NCI-H460 (cell line): ENCODE measurements around a stretch of chr19.

DNA sequence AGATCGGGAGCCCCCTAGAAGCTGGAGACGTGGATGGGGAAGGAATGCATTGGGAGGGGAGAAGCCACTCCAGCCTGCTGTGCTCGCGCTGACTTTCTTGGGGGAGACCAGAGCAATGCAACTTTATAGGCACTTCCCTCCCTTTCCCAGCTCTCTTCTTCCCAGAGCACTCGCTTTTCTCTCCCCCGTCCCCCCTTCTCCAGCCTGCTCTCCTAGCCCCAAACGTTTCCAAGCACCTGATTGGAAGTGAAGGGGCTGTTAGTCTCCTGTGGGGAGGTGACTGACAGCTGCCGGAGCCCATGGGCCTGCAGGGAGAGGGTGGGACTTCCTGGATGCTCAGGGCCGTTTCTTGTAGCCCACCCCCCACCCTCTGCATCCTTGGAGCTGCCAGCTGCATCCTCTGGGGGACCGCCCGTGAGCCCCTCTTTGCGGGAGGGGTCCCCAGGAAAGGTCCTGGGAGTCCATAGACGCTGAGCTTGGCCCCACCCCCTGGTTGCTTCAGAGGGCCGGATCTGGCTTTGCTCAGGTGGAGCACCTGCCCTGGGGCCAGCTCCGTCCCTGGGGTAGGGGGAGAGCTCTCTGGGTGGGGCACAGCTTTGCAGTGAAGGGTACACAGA, 2.5 kb downstream of the HDGFL2 start:
RAMPAGE:
- cytosol, long total RNA = no peak
- long total RNA = no peak
- nucleus, long total RNA = no peak

GRCh38 chr19:4555969-4556490, 3.5 kb downstream of the SEMA6B start:
RAMPAGE:
- cytosol, long total RNA = no peak
- long total RNA = no peak
- nucleus, long total RNA = no peak

RAMPAGE:
- cytosol, long total RNA = no peak
- long total RNA = no peak
- nucleus, long total RNA = no peak
Measured at GRCh38 chr19:4557802-4558224, 1.7 kb downstream of the SEMA6B start.

RAMPAGE:
- cytosol, long total RNA = no peak
- long total RNA = no peak
- nucleus, long total RNA = no peak
Measured at GRCh38 chr19:4574652-4575943, 15.6 kb upstream of the SEMA6B start.

RAMPAGE:
- cytosol, long total RNA = no peak
- long total RNA = no peak
- nucleus, long total RNA = no peak
Measured at GRCh38 chr19:4606843-4607395, 32.4 kb upstream of the TNFAIP8L1 start.

DNA sequence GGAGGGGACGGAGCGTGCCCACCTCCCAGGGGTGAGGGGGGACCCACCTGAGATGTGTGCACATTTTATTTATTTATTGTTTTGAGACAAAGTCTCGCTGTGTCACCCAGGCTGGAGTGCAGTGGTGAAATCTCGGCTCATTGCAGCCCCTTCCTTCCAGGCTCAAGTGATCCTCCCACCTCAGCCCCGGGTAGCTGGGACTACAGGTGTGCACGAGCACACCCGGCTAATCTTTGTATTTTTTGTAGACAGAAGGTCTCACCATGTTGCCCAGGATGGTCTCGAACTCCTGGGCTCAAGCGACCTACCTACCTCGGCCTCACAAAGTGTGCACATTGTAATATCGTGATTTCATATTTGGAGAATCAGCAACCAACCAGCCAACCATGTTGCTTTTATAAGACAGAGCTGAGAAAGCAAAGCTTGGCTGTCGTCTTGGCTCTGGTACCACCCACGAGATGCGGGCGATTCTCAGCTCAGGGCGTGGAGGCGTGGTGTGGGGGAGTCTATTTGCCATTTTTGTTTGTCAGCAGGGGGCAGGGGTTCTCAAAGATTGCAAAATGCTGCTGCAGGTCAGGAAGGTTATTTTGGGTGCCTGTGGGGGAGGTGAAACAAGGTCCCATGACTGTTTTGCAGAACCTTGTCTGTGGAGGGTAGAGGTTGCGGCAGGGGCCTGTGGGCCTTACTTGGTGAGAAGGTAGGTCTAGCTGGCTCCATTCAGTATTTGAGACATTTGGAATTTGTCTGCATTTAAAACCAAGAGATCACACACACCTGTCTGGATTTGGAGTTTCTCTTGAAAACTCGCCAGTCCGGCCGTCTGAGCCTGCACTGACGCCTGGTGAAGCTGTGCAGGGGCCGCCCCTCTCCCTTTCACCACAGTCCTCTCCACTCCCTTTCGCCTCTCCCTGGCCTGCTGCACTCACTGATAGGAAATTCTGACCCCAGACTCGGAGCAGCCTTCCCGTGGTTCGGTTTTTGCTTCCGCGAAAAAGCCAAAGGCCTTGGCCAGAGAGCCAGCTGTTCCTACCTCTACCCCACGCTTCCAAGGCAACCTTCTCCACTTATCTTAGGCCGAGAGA, 15.3 kb downstream of the TNFAIP8L1 start:
RAMPAGE:
- cytosol, long total RNA = no peak
- long total RNA = no peak
- nucleus, long total RNA = no peak

DNA sequence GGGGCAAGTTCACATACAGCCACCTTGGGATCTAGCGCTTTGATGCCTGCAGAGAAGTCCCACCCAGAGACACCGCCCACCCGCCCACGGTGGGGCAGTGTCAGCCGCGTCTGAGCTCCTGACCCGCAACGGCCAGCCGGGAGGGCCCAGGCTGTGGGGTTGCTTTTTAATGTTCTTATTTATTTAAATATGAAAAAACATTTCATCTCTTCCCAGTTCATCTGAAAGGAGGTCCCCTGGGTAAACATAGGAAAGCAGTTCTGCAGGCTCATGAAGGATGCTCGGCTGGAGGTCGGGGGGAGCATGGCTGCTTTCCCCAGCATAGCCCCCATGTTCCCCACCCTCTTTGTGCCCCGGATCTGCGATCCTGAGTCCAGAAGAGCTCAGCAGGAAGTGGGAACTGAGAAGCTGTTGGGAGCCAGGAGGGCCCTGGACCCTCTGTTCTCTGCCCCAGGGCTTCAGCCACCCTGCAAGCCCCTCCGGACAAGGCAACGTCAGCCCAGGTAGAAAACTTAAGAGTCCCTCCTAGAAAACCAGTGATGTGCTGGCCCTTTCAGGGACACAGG, 12.7 kb downstream of the MYDGF start:
RAMPAGE:
- cytosol, long total RNA = no peak
- long total RNA = no peak
- nucleus, long total RNA = no peak

DNA sequence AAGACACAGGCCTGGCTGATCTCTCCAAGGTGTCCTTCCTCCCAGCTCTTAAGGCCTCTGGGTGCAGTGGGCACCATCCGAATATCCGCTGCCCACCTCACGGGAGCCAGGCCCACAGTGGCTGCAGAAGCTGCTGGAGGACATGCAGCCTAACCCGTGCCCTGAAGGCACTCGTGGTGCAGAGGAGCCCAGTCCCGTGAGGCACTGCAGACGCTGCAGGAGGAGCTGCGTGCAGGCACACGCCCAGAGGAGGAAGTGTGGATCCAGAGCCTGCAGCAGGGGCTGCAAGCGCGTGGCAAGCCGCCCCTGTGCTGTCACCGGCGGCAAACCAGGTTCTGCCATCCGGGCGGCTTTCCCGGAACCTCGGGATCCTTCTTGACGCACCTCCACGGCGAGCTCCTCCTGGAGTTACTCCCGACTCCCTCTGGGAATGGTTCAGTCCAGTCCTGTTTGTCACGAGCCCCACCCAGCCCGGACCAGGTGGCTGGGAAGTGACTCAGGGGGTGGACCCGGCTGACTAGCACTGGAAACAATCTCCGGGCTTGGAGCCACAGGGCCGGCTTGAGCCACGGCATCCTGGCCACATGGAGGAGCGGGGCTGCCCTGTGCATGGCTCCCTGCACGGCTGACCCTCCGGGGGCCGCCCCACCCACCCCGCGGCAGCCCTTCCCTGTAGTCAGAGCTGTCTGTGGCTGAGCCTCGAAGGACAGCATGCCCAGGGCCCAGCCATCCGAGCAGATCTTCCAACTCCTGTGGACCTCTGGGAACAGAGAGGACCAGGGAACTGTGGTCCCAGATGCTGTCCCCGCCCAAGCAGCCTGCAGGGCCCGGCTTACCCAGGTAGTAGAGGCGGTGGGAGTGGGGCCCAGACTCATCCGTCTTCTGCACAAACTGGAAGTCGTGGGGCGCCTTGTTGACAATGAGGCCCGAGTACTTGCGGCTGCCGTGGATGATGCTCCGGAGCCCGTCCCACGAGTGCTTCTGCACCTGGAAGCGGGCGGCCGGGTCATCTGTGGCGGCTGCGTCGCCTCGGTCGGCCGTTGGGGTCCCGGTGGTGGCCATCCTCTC, 10.1 kb downstream of the DPP9 start:
RAMPAGE:
- cytosol, long total RNA = no peak
- long total RNA = no peak
- nucleus, long total RNA = no peak

GRCh38 chr19:4759655-4760391, 31.7 kb upstream of the FEM1A start:
RAMPAGE:
- cytosol, long total RNA = no peak
- long total RNA = no peak
- nucleus, long total RNA = no peak

DNA sequence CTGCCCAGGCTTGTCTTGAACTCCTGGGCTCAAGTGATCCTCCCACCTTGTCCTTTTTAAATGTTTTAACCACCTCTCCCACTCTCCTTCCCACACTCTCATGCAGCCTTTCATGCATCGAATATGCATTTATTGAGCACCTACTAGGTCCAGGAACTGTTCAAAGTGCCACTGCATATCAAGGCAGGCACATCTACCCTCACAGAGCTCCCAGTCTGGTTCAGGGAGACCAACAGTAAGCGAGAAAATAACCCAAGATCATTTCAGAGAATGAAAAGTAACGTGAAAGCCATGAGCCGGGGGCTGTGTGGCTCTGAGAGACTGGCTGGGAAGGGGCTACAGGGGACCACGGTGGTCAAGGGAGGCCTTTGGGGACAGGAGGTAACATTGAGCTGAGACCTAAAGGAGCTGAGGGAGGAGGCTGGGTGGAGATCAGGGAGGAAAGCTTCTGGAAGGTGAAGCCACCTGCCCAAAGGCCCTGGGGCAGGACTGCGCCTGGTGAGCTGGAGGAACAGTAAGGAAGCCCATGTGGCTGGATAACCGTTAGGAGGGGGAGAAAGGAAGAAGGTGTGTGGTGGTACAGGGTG, 997 bp downstream of the TICAM1 start:
RAMPAGE:
- cytosol, long total RNA = no peak
- long total RNA = no peak
- nucleus, long total RNA = no peak

DNA sequence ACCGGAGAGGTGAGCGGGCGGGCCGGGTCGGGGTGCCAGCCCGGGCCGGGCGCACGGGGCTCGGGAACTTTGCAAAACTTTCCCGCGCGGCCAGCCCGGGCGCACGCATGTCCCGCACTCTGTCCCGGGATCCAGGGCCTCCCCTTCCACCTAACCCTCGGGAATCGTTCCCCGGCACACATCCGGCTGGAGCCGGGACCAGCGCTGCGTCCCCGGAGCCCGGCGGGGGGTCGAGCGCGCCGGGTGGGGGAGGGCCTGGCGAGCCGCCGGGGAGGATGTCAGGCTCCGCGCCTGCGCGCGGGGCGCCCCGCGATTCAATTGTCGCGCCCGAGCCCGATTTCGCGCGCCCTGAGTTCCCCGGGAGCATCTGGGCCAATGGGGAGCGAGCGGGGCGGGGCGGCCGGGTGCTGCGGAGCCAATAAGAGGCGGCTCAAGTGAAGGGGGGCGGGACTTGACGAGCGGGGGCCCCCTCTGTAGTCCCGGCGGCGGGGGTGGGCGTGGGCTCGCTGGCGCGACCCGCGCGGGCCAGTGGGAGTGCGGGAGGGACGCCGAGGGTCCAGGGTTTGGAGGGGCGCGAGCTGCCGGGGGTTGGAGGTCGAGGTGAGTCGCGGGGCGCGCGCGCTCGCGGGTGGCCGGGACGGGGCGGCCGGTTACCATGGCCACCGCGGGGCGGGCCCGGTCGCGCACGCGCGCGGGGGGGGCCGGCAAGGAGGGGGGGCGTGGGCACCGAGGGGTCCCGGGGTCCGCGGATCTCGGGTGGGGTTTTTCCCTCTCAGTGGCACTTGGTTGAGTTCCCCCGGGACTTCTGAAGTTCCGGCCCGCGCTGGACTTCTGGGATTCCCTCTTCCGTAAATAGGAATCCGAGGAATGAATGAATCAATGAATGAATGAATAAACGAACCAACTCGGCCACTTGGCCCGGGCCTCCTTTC, 612 bp downstream of the UHRF1 start:
RAMPAGE:
- cytosol, long total RNA = start-site peak on the plus strand centred at position 514 of the sequence, 52 bp wide, 28 and 44 reads in 2 replicates
- long total RNA = no peak
- nucleus, long total RNA = no peak

DNA sequence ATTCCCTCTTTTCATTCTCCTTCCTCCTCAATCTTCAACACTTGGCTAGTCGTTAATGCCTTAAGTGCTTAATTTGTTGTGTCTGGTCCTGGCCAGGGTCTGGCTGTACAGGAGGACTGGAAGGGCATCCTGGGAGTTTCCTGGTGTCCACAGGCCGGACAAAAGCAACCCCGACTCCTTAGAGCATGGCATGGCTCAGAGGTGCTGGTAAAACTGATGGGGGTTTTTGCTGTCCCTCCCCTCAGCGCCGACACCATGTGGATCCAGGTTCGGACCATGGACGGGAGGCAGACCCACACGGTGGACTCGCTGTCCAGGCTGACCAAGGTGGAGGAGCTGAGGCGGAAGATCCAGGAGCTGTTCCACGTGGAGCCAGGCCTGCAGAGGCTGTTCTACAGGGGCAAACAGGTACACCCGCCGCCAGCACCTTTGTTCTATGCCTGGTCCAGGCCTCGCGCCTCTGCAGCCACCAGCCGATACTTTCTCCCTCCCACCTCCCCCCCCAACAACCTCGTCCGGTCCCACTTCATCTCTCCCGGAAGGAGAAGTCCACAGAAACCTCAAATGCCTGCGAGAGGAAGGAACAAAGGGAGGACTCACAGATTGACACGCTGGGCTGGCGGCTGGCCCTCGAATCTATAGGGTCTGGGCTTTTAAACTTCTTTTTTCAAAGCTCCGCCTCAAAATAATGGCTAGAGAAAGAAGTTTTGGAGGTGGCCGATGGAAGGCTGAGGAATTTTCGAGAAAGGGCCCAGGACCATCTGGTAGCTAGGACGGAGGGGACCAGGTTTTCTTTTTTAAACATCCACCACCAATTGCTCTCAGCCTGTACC, 1.5 kb downstream of the UHRF1 start:
RAMPAGE:
- cytosol, long total RNA = no peak
- long total RNA = no peak
- nucleus, long total RNA = no peak

DNA sequence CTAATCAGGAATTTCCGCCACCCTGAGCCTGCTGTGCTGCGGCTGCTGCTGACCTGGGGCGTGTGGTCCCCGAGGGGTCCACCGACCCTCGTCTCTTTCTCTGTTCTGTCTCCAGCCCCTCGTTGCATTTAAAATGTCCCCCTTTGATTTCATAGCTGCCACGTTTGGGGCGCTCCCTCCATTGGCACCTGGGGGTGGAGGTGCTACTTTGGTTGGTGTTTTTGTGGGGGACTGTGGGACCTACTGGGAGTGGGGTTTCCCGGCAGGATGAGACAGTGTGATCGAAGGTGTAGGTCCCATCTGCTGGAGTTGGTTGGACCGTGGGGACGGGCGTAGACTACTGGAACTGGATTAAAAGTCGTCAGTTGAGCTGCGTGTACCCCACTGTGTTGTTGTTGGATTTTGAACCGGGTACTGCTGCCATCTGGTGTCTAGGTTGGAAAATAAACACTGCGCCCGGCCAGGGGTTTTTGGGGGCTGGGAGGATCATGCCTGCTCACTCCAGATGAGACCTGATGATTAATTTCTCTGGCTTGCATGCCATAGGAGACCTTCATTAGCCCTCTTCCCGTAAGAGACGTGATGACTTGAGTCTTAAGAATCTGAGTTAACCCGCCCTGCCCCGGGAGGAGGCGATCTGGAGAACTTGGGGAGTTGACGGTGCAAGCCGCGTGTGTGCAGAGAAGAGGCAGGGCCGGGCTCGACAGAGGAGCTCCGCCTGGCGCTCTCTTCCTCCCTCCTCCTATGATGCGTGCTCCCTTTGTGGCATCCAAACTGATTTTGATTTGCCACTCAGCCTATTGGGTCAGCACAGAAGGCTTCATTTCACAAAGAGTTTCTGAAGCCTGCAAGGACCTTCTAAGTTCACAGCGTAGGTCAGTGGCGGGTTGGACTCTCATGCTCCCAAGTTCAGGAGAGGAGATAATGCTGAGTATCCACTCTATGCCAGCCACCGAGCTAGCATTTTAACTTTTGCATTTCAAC, 2.5 kb downstream of the UHRF1 start:
RAMPAGE:
- cytosol, long total RNA = no peak
- long total RNA = no peak
- nucleus, long total RNA = no peak

RAMPAGE:
- cytosol, long total RNA = no peak
- long total RNA = no peak
- nucleus, long total RNA = no peak
Measured at GRCh38 chr19:4976182-4976992, 7.5 kb downstream of the KDM4B start.

DNA sequence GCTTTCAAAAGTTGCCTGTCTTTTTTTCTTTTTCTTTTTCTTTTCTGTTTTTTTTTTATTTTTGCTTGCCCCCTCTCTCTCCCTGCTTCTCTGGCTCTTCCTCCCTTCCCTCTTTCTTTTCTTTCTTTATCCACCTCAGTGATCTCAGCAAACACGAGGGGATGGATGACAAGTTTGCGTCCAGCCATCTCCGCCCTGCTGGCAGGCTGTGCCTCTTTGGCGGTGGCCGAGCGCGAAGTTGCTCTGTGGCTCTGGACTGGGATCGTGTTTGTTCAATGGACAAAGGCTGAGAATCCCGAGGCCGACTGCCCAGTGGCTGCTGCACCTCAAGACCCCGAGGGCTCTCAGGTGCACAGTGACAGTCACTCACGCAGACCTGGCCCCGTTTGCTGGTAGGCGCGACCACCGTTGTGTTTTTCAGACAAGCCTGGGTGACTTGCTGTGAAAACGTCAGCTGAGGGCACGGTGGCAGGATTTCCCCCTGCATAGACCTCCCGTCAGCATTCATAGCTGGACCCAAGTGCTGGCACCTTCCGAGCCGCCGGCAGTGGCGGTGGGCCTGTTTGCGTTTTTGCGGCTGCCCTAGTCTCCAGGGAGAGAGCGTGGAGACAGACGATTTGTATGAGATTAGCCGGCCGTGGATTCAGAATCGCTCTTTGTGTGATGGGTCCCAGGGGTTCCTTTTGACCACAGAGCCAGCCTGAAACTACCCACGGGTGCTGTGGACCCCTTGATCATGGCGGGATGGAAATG, 8.3 kb downstream of the KDM4B start:
RAMPAGE:
- cytosol, long total RNA = no peak
- long total RNA = no peak
- nucleus, long total RNA = no peak

RAMPAGE:
- cytosol, long total RNA = no peak
- long total RNA = no peak
- nucleus, long total RNA = no peak
Measured at GRCh38 chr19:4979218-4979836, 10.4 kb downstream of the KDM4B start.

DNA sequence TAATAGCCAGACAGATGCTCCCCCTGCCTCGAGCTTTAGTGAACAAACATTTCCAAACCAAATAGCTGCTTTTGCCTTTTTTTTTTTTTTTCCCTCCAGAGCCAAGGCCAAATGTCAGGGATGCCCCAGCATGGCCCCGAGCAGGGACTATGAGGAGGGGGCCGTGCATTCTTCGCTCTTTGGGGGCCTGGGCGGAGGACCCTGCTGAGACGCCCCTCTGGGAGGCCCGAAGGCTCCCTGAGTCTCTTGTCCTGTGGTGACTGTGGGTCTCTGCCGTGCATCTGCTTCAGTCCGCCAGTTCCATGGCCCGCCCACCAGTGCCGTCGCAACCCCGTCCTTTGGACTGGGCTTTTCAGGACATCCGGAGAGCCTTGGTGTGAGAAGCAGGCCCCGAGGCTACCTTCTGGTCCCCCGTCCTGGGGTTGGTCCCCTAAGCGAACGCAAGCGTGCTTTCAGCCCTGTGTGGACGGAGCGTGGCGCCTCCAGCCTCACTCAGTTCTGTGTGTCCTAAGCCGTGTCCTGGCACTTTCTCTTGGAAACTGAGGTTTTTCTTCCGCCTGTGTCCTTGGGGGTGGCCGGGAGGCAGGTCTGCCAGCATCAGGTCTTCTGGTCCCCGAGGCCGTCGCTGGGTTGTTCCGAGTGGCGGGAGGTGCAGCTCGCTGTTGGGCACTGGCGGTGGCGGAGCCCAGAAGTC, 99.3 kb downstream of the KDM4B start:
RAMPAGE:
- cytosol, long total RNA = no peak
- long total RNA = no peak
- nucleus, long total RNA = no peak

DNA sequence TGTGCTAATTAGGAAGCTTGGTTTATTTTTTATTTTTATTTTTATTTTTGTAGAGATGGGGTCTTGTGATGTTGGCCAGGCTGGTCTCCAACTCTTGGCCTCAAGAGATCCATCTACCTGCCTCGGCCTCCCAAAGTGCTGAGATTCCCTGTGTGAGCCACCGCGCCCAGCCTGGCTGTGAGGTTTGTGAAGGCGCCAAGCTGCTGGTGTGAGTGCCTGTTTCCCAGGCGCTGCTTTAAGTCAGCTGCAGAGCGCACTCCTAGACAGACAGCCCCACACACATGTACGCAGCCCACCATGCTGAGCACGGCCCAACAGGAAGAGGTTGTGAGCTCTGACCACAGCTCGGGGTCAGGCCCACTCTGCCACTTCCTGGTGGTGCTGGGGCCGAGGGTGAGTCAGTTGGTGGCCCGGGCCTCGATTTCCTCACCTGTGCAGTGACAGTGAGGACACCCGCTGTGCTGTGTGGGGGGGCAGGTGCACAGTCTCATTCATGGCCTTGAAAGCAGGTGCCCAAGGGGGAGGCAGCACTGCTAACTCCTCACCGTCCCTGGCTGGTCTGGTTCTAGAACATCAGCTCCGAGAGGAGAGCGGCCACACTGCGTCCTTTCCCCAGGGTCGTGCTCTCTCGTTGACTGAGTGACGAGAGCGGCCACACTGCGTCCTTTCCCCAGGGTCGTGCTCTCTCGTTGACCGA, 106.7 kb downstream of the KDM4B start:
RAMPAGE:
- cytosol, long total RNA = no peak
- long total RNA = no peak
- nucleus, long total RNA = no peak

RAMPAGE:
- cytosol, long total RNA = no peak
- long total RNA = no peak
- nucleus, long total RNA = no peak
Measured at GRCh38 chr19:5088512-5089198, 119.7 kb downstream of the KDM4B start.

DNA sequence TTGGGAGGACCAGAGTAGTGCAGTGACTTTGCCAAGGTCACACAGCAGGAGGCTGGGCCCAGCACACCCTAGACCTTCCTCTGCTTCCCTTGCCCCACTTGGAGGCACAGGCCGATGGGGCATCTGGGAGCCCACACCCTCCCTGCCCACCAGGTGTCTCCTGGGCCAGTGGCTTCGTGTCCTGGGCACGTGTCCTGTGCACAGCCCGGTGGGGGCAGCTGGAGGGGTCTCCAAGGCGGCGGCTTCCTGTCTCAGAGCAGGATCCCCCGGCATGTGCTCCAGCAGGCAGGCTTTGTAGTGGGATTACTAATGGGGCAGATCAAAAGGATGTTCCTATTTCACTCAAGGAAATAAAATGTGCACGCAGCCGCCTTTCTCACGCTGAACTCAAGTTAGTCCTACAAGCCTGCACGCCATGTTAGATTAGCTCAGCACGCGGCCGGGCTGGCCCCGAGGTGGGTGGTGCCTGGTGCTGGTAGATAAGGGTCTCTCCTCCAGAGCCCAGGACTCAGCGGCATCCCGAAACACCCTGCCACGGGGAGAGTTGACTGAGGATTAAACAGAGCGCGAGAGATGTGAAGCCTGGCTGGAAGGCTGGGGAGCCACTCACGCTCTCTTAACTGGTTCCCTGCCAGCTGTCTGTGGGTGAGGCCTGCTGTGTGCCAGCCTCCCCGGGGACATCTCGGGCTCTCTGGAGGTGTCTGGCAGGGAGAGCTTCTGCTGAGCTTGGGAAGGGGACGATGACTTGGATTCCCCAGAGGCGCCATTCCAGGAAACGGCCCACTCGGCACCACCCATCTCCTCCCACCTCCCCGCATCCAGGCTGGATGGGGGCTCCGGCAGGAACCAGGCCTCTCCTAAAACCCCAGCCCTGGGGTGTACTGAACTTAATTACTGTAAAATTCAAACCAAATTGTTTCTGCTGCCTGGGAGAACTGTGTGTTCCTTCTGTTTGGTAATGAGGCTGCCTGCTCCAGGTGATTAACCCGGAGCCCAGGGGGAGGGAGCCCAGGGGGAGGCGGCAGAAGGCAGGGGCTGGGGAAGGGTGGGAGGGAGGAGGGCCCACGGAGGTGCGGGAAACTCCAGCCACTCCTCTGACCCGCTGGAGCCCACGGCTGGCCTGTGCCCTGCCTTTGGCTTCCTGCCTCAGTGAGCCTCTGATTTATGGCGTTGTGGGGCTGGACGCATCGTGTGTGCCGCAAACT, 122.2 kb downstream of the KDM4B start:
RAMPAGE:
- cytosol, long total RNA = no peak
- long total RNA = no peak
- nucleus, long total RNA = no peak